ENCODE results near the genes STXBP4, HLF, PCTP, C17orf67 and DGKE.

- PRO-cap = bidirectional peak, plus-strand start at chr17:51121017, minus-strand start at chr17:51120865
- RAMPAGE, long total RNA = no peak
Observed at GRCh38 chr17:51120927-51121579, 385 bp upstream of the SPAG9 start.

DNA sequence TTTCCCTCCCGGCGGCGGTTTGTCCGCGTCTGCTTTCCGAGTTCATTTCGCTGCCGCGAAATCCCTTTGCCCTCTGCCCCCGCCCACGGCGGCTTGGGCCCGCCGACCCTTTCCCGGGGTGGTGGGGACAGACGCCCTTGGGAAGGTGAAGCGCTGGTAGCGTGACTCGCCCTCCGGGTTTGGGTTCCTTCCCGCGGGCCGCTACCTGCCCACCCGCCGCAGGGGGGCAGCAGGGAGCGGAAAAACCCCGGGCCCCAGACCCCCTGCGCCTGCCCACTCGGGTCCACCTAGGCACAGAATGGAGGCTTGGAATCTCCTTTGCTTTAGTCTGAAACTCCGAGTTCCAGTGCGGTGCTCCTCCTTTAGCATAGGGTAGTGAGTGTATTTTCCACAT, 793 bp downstream of the NME2 start:
- PRO-cap = bidirectional peak, plus-strand start at position 128 of the sequence, minus-strand start at position 95 of the sequence
- RAMPAGE, long total RNA = no peak

DNA sequence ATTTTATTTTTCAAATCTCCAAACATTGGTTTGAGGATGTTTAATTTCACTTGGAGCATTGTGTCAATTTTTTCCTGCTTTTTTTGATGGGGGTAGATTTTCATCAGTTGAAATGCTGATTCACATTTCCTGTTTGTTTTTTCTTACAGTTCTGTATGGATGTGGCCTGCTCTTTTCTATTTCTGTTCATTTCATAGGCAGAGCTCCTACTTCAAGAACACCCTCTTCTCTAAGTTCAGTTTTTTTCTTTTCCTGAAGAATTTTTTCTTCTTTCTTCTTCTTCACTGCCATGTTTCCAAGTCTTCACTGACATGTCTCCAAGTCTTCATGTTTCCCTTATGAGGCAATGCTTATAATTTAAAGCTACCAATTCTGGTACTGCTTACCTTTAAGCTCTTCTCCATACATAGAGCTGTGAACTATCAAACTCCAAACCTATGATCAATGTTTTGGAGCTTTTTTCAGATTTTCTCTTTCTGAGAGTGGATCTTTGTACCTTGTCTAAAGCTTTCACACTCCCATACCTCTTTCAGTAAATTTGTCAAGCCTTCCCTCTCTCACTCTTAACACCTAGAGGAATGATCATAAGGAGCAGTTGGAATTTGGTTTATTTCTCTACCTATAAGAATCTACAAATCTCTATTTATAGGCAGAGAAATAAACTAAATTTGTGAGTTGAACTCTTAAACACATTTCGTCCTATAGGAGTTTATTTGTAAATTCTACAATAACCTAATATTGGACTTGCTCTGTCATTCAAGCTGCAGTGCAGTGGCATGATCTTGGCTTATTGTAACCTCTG, 8.6 kb downstream of the MBTD1 start:
- PRO-cap = no peak
- RAMPAGE, long total RNA = no peak

DNA sequence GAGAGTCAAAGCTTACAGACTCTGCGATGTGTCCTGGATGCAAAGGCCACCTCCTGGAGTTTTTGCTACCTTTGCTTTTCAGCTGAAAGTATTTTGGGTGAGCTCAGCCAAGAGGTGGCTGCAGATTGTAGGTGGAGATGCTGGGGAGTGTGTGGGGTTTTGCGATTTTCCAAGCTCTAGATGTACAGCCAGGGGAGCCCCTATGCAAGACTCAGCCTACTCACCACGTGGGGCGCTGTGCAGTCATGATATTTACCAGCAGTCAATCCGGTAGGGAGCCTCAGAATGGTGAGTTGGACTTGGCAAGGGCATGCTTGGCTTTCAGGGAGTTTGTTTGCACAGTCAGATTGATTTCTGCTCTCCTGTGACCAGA, 175.2 kb downstream of the UTP18 start:
- PRO-cap = no peak
- RAMPAGE, long total RNA = no peak

- PRO-cap = no peak
- RAMPAGE, long total RNA = no peak
Observed at GRCh38 chr17:54302907-54303297, 480.2 kb downstream of the KIF2B start.

- PRO-cap = bidirectional peak, plus-strand start at chr17:54968781, minus-strand start at chr17:54968654; bidirectional peak, plus-strand start at chr17:54968955, minus-strand start at chr17:54969014; bidirectional peak, plus-strand start at chr17:54969209, minus-strand start at chr17:54969260
- RAMPAGE, long total RNA = start-site peak on the minus strand at chr17:54968597-54968656, 513 and 42 reads in 2 replicates
Observed at GRCh38 chr17:54968346-54969434, at the start of gene STXBP4. STXBP4 (plus strand) TSS chr17:54968765.

- PRO-cap = unidirectional peak, plus-strand start at chr17:55264960
- RAMPAGE, long total RNA = no peak
Observed at GRCh38 chr17:55264593-55265132, at the start of gene HLF. HLF (plus strand) TSS chr17:55264960.

GRCh38 chr17:55268779-55269649, 4.3 kb downstream of the HLF start:
- PRO-cap = no peak
- RAMPAGE, long total RNA = no peak

GRCh38 chr17:55466467-55467169, 45.0 kb upstream of the MMD start:
- PRO-cap = bidirectional peak, plus-strand start at chr17:55466963, minus-strand start at chr17:55466885
- RAMPAGE, long total RNA = no peak

- PRO-cap = no peak
- RAMPAGE, long total RNA = no peak
Observed at GRCh38 chr17:55530165-55530508, 108.5 kb upstream of the MMD start.

DNA sequence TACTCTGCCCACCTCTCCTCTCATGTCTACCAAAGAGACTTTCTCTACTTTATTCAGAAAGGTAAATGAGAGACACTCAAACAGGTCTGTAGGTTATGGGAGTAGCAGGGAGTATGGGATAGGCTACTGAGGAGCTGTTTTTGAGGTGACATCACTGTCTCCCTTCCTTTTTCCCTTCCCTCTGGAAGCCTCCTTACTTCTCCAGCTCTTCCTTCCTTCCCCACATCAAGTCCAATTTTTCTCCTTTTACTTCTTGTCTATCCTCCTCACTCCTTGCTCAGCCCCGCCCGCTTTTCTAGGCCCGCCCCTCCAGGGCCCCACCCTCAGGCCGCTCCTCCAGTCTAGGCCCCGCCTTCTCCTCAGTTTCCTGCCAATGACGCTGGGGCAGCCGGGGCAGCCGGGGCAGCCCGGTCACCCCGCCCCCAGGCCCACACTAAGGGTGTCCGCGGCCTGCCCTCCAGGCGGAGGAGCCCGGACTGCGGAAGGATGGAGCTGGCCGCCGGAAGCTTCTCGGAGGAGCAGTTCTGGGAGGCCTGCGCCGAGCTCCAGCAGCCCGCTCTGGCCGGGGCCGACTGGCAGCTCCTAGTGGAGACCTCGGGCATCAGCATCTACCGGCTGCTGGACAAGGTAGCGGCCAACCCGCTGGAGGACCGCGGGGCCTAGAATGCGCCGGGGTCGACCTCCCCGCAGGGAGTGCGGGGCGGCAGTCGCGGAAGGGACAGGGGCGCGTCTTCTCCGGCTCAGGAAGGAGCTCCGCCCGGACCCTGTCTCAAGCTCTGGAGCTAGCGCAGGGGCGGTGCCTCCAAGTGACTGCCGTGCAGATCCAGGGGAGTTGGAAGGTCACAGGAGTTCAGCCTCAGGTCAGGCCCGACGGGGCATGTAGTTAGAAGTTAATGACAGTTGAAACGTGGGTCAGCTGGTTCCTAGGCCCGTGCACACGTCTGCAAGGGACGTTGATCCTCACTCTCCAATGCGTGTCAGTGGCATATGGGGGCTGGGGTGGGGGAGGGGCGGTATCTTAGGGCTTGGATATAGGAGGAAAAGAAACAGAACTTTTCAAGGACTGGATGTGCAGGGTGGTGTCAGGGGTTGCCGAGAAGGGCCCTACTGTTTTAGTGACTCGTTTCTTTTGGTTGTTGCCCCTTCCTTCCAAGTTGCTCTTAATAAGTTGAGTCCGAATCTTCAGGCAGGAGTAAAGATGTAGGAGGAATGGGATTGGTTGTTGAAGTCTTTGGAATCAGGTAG, at the start of gene PCTP:
Gene PCTP (plus strand): TSS at position 434 of the 1,245 bp plus-strand sequence.
- PRO-cap = bidirectional peak, plus-strand start at position 362 of the sequence, minus-strand start at position 231 of the sequence; bidirectional peak, plus-strand start at position 436 of the sequence, minus-strand start at position 574 of the sequence; bidirectional peak, plus-strand start at position 769 of the sequence, minus-strand start at position 695 of the sequence
- RAMPAGE, long total RNA = start-site peak on the plus strand centred at position 466 of the sequence, 101 bp wide, 728 and 97 reads in 2 replicates

GRCh38 chr17:55761932-55762366, 11.1 kb downstream of the PCTP start:
- PRO-cap = no peak
- RAMPAGE, long total RNA = no peak

- PRO-cap = unidirectional peak, plus-strand start at chr17:56833054; bidirectional peak, plus-strand start at chr17:56833324, minus-strand start at chr17:56833245; bidirectional peak, plus-strand start at chr17:56833610, minus-strand start at chr17:56833666; bidirectional peak, plus-strand start at chr17:56834155, minus-strand start at chr17:56833863
- RAMPAGE, long total RNA = no peak
Observed at GRCh38 chr17:56832872-56833977, at the start of gene C17orf67. C17orf67 (minus strand) TSS chr17:56833920.

DNA sequence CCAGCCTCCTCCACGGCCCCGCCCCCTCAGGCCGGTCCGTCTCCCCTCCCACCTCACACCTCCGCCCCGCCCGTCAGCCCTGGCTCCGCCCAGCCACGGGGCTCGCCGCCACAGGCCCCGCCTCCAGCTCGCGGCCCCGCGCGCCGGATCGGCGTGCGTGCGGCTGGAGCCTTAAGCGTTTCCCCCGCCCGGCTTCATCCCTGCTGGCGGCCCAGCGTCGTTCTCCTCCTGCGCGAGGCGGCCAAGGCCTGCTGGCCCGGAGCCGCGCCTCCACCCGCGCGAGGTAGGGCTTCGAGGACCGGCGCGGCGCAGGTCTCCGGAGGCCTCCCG, at the start of gene DGKE:
Gene DGKE (plus strand): TSS at position 174 of the 330 bp plus-strand sequence.
- PRO-cap = bidirectional peak, plus-strand start at position 178 of the sequence, minus-strand start outside the sequence; bidirectional peak, plus-strand start outside the sequence, minus-strand start at position 270 of the sequence
- RAMPAGE, long total RNA = no peak

DNA sequence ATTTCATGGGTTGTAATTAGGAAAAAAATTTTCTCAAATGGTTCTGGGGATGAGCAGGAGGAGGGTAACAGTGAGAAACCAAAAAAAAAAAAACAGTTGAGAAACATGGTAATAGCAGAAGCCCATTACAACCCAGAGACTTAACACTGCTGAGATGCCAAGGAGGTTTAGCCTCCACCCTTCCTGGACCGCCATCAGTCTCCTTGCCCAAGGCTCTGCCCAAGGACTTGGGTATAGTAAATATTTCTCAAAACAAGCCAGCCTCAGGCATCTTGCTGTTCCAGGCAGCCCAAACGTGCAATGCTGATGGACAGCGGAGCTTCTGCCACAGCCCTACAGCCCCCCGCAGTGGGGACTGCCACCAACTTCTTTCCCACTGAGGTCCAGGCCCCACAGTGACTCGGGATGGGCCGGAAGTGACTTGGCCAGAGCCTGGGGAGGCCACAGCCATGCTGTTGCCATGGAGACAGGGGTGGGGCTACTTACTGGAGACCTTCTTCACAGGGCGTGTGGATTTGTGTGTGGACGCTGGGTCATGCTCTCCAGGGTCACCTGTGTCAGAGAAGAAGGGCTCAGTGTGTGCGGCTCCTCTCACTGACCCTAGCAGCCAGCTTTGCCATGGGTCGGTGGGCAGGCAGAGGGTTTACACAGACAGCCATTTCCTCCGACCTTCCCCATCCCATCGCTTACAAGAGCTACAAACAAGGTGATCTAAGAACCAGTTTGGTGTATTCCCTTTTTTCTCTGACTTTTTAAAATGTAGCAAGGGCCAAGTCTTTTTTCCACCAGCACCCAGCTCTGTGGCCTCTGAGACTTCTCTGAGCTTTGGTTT, 15.0 kb downstream of the TRIM25 start:
- PRO-cap = no peak
- RAMPAGE, long total RNA = no peak

- PRO-cap = no peak
- RAMPAGE, long total RNA = no peak
Observed at GRCh38 chr17:57033324-57033810, 51.7 kb upstream of the AKAP1 start.

DNA sequence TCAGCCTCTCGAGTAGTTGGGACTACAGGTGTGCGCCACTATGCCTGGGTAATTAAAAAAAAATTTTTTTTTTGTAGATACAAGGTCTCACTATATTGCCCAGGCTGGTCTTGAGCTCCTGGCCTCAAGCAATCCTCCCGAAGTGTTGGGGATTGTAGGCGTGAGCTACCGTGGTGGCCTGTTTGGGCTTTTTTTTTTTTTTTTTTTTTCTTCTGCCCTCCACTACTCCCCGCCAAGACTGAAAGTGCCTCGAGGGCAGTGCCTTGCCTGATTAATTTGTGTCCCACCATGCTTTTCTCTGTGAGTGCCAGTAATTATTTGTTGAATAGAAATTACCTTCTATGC, 10.2 kb downstream of the AKAP1 start:
- PRO-cap = no peak
- RAMPAGE, long total RNA = no peak

GRCh38 chr17:57257208-57257800, 981 bp downstream of the MSI2 start:
- PRO-cap = bidirectional peak, plus-strand start at chr17:57258030, minus-strand start at chr17:57257643
- RAMPAGE, long total RNA = no peak

DNA sequence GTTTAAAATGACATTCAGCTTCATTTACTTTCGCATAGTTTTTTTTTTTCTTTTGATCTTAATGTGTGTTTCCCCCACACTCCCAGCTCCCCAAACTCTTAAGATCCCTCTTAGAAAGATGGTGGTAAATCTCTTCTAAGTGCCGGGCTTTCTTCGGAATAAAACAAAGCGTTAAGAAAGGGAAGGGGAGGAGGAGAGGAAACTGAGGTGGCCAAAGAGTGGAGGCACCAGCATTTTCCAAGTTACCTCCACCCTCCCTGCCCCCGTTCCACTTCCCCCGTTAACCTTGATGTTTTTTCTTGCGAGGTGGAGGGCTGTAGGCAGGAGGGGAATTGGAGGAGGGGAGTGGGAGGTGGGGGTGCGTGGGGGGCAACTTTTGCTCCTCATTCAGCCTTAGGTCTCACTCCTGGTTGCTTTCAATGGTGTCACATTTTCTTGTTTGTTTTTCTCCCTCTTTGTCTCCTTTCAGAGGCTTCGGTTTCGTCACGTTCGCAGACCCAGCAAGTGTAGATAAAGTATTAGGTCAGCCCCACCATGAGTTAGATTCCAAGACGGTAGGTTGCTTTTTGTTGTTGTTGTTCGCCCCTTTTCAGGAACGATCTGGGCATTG, 1.6 kb downstream of the MSI2 start:
- PRO-cap = bidirectional peak, plus-strand start at position 230 of the sequence, minus-strand start outside the sequence; bidirectional peak, plus-strand start at position 532 of the sequence, minus-strand start at position 512 of the sequence
- RAMPAGE, long total RNA = no peak

DNA sequence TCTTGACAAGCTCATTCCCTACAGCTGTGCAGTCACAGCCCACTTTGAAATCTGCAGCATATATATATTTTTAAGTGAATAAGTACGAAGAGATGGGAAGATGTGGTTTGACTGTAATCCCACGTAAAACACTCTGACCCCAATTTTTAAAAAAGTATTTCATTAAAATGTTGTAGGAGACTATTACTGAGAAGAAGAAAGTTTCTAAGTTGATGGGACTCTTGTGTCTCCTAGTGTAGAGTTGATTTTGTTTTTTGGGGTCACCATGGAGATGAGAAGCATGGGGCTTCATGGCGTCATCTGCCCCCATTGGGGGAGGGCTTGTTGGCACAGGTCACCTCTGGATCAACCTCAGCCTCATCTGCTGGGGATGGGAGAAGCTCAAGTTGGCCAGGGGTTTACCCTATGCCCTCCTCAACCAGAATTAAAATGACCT, 28.2 kb downstream of the MSI2 start:
- PRO-cap = no peak
- RAMPAGE, long total RNA = no peak

All from GM23338 (cell line).